Epithelial cell of prostate (primary cell): ENCODE results near the gene GIN1.

DNA sequence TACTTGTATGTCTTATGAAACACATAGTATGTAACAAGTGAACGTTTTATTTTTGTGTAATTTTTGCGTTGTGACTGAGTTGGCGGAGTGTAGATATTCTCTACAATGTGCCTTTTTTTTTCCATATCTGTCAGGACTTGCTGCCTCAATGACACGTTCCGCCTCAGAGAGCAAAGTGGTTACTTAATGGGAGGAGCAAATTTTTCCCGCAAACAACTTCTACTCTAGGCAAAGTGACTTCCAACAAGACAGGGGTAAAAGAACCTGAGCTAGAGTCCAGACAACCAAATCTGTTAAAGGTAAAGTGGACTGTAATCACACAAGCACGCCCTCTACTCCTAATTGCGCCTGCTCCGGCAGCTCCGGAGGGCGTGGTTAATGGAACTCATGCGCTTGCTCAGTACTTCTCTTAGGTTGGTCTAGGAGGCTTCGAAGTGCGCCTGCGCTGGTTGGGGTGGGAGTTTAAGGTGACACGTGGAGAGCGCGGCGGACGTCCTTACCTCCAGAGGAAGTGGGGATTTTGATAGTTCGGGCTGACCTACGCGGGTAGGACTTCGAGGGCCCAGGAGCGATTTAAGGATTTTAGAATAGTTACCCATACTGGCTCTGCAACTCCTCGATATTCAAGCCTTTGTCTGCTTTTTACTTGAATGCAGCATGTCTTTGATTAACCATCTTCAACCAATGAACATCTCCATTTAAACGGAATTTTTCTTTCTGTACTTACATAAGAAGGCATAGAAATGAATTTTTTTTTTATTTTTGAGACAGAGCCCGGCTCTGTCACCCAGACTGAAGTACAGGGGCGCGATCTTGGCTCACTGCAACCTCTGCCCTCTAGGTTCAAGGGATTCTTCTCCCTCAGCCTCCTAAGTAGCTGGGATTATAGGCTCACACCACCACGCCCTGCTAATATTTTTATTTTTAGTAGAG, 590 bp upstream of the RIOK2 start:
- RRBS, result no CpG with 5 or more reads among the region's 31 CpGs

DNA sequence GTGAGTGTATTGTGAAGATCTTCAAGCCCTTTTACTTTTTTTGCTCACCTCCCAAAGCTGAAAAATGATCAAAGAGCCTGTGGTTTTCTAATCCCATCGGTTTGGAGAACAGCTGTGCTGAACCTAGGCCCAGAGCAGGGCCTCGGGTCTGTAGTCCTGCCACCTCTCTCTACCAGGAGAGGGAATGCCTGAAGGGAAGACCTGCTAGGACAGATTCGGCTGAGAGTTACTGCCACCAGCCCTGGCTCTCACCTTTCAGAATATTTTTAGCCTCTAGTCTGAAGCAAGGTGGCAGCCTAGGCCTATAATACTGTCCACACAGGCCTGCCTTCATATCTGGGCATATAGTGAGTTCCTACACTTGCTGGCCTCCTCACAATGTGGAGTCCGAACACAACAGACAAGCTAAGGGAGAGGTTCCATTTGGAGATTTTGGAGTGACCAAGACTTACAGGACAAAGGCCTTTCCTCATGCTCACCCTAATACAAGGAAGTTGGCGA, 13.8 kb downstream of the RGMB start:
- RRBS, result no CpG with 5 or more reads among the region's 5 CpGs

DNA sequence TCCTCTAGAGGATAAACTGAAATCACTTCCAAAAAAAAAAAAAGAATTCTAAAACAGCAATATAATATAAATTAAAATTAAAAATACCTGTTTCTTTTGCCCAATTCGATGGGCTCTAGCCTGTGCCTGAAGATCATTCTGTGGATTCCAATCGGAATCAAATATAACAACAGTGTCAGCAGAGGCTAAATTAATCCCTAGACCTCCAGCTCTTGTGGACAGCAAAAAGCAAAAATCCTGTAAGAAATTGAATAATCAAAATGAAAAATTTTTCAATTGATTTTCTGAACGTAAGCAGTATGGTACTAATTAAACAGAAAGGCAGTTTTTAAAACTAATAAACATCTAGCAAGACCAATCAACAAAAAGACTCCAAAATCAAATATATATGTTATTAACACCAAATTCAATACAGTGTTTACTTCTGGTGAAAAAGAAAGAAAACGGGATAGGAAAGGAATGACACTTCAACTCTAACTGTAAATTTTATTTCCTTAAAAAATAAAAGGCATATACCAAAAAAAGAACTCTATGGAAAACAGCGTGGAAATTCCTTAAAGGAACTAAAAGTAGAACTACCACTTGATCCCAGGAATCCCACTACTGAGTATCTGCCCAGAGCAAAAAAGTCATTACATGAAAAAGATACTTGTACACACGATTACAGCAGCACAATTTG, 45.7 kb downstream of the CHD1 start:
- RRBS, result no CpG with 5 or more reads among the region's 6 CpGs

DNA sequence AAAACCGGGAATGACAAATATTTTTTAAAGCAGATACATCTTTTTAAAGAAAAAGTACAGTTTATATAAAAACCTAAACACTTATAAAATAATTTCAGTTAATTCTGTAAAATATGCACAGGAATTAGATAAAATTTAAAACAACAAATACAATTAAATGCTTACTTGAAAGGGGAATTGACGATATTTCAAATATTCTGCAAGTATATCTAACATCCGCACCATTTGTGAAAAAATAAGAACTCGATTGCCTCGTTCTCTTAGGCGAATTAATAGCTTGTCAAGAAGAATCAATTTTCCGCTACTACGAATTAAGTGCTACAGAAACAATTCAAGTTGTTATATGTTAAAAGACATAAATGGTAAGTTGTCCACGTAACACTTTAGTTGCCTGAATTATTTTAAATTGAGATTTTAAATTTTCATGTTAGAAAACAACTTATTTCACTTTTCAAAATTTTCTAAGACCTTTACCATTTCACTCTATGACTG, 40.8 kb downstream of the CHD1 start:
- RRBS, result no CpG with 5 or more reads among the region's 9 CpGs

GRCh38 chr5:98911371-98911776, 17.4 kb downstream of the CHD1 start:
- RRBS, result no CpG with 5 or more reads among the region's 3 CpGs

GRCh38 chr5:98922216-98922555, 6.6 kb downstream of the CHD1 start:
- RRBS, result no CpG with 5 or more reads among the region's 1 CpG

- RRBS, result no CpG with 5 or more reads among the region's 3 CpGs
Measured at GRCh38 chr5:98941245-98941842, 12.5 kb upstream of the CHD1 start.

GRCh38 chr5:100731630-100732141, 171.4 kb downstream of the ST8SIA4 start:
- RRBS, result no CpG with 5 or more reads among the region's 6 CpGs

GRCh38 chr5:100827155-100828002, 75.7 kb downstream of the ST8SIA4 start:
- RRBS, result no CpG with 5 or more reads among the region's 3 CpGs

DNA sequence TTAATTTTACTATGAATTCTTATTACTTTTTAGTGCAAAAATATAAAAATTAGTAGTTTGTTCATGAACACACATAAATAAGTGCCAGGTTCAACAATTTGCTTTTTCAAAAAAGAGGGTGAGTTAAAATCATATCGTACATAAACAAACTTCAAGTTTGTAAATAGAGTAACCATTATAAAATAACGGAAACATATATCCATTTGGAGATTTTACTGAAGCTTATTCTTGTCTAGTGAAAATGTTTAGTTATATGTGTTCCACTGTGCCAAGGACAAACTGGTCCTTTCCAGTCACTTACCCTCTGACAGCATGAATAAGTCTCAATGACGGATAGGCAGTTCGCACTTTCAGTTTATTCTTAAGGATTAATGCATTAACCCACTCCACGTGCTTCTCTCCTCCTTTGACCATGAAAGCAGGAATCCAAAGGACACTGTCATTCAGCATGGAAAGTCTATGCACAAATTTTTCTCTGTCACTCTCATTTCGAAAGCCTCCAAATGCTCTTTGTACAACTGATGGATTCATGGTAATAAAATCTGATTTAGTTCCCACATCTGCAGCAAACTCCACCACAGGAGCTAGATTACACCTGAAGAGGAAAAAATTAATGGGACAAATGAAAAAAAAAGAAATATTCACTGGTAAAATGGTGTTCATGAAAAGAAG, 47.1 kb downstream of the ST8SIA4 start:
- RRBS, result no CpG with 5 or more reads among the region's 6 CpGs

GRCh38 chr5:100899796-100900151, 3.3 kb downstream of the ST8SIA4 start:
- RRBS, result no CpG with 5 or more reads among the region's 4 CpGs

GRCh38 chr5:100901454-100901746, 1.7 kb downstream of the ST8SIA4 start:
- RRBS, result no CpG with 5 or more reads among the region's 6 CpGs

- RRBS, result no CpG with 5 or more reads among the region's 1 CpG
Measured at GRCh38 chr5:102531491-102531889, 32.7 kb upstream of the SLCO6A1 start.

DNA sequence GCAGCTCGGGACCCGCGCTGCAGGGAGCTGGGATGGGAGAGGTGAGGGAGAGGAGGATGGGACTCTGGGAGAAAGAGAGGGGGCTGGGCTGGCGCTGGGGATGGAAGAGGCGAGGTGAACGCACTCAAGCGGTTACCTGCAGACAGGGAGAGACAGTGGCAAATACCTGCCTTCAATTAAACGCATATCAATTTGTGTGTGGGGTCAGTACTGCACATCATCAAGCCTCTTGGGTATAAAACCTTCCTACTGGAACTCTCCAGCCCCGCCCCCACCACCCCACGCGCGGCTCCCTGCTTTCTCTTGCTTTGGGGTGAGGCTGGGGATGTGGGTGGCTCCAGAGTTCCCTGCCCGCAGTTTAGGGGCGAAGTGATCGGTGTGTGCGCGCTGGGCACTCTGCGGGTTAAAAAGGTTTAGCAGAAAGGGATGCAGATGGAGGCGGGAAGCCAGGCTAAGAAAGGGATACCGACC, 1.0 kb upstream of the PAM start:
- RRBS, result no CpG with 5 or more reads among the region's 20 CpGs

GRCh38 chr5:102754521-102754611, 739 bp upstream of the PAM start:
- RRBS, result no CpG with 5 or more reads among the region's 5 CpGs

DNA sequence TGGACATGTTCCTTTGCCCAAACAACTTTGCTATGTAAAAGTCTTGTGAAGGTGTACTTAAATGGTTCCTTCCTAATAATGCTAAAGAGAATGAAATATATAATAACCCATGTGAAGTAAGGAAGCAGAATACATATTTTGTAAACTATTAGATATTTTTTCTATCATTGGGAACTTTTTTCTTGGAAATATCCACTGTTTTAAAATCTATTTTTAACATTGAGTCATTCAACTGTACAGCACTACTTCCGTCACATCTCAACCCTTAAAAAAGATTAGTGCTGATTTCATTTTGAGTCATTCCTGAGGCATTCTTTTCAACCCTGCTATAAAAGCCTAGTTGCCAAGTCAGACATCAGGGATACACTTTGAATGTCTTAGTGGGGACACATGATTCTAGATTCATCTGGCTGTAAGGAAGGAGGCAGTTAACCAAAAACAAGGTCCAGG, 161.0 kb downstream of the GIN1 start:
- RRBS, result no CpG with 5 or more reads among the region's 1 CpG

GRCh38 chr5:102969069-102969575, 150.8 kb downstream of the GIN1 start:
- RRBS, result no CpG with 5 or more reads among the region's 3 CpGs

DNA sequence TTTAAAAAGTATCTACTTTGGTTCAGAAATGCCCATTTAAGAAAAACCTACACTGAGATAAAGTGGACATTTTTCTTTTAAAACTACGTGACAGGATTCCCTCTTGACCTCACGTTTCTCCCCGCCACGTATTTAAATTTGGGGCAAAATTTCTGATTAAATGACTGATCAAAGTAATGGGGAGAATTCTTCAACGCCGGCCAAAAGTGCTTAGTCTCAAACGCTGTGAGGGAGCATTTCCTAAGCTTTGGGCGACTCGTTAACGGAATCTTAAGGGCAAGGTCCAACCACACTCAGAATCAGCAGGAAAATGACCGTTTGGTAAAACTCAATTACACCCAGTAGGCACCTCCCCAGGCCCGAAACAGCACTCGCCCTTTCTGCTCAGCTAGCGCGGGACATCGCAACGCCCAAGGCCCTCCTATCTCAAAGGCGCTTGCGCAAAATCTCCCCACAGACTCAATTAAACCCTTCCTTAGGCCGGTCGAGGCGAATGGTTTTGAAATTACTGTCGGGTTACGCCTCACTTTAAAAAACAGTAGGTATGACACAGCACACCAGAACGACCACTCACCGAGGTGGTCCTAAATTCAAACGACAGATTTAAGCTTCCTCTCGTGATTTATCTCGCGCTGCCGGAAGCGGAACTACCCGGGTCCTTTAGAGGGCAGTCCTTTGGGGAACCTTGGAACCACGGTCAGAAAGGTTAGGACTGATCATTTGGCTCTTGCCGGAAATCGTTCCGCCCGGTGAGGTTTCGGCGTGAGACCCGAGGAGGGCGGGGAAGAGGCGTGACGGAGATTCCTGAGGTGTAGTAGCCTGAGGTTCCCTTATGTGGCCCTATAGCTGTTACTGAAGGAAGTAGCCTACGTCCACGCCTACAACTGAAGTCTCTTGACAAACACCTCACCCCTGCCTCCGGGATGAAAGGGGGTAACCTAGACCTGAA, at the start of gene GIN1:
TSS of gene GIN1 (minus strand) at position 649 of the 949 bp plus-strand sequence.
- RRBS, result 6% methylated on average over 3 of the region's 47 CpGs

DNA sequence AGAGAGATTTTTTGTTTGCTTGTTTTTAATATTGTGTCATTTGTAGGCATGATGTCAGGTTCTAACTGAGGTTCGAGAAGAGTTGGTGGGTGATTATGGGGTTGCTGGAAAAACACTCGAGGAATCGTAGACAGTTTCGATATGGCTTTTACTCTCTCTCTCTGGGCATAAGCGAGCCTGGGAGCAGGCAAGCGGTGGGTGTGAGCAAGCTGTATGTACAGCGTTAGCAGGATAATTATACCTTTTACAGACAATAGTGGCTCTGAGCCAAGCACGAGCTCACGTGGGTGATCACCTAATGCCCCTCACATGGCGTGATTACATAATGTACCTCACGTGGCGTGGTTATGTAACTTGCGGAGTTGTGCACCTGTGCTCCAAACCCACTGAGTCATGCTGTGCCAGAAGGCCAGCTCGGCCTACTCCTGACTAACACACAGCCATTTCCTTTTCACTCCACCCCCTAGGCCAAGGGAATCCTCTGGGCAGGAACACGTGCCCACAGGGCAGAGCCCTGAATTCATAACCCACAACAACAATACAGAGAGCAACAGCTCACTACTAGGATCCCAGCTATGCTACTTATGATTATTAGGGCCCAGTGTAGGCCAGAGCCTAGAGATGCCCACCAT, 797.2 kb downstream of the EFNA5 start:
- RRBS, result no CpG with 5 or more reads among the region's 15 CpGs

- RRBS, result no CpG with 5 or more reads among the region's 2 CpGs
Measured at GRCh38 chr5:107469486-107469938, 201.2 kb downstream of the EFNA5 start.